ENCODE data around the gene MCUR1.

DNA sequence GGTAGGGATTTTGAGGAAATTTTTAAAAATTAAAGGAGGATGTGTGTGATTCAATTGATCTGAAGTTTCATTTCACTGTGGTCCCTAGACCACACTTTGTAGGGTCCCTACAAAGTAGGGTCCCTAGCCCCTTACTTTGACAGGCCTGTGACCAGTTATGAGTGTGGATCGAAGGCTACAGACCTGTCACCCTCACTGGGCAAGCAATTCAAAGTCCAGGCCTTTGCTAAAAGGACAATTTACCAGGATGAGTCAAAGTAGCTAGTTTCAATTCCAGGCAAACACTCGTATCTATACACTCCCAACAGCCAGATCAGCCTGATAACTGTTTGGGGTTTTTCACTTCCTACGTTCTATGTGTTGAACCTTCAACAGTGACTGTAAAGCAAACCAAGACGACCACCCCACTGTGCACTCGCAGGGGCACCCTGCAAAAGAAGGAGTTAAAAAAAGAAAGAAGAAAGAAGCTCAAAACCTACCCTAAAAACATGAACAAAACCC lies 3.3 kb downstream of the GFOD1 start:
- CAGE, long polyA plus RNA = no peak
- RRBS = no CpG with 5 or more reads among the region's 5 CpGs

DNA sequence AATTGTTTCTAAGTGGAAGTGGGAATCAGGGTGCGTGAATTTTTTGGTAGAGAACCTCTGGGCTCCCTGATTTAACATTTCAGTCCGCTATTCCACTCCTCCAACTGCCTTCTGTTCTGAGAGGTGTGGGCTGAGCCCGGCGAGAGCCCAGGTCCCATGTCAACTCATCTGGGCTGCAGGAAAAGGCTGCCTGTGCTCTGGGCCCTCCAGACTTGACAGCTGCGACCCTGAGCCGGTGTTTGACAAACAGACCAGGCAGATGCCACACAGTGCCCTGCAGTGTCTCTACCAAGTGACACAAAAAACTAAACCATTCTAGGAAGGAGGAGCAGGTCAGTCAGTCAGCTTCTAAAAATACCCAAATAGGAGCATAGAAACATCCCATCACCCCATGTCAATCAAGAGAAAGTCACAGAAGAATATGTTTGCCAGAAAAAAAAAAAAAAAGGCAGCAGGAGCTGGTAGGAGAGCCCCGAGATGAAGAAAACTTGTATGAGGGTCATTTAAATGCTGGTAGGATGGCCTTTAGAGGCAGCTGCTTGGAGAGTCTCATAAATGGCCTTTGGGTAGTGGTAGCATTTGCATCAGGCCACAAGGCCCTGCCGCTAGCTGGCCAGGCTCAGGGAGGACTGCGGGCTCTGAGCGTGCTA lies 36.5 kb upstream of the GFOD1 start:
- CAGE, long polyA plus RNA = no peak
- RRBS = 99% methylated on average over 4 of the region's 10 CpGs

DNA sequence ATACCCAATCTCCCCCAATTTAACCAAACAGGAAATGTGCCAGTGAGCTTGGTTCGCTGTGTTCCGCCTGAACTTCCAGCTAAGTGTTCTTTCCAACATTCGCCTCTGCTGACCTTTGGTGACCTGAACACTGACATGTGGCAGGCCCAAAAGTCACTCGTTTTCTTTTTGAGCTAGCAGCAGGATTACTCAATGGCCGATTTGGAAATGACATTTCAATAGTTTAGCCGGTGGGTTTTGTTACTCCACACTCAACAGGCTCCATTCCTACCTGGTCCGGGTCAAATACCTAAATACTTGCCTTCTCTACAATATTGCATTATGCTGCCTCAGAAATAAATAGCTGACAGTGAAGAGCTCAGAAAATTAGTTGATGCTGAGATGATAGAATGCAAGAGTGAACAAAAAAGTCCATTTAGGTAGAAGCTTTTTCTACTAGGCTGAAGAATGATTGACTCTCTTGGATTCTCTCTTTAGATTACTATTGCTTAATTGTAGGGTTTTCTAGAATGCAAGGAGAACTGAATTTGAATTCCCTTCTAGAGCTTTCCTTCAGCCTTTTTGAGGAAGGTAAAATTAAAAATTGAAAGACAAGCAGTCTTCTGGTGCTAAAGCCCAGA lies 12.4 kb upstream of the SIRT5 start:
- CAGE, long polyA plus RNA = no peak
- RRBS = 100% methylated on average over 1 of the region's 7 CpGs

DNA sequence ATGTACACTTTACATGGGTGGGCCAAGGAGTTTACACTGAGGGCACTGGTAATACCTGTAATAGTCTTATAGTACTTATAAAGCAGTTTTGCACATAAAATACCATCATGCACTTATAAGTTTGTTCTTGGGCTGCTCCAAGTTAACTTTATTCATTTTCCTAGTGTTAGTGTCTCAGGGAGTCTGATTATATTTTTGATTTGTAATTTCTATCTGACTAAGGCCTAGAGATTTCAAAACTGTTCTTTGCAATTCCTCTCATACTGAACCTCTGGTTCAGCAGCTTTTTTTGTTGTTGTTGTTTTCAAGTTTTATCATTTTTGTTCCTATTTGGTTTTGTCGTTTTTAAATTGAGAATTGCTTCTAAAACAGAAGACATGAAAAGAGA lies 1.4 kb upstream of the NOL7 start:
- CAGE, long polyA plus RNA = no peak
- RRBS = no CpG with 5 or more reads among the region's 1 CpG

DNA sequence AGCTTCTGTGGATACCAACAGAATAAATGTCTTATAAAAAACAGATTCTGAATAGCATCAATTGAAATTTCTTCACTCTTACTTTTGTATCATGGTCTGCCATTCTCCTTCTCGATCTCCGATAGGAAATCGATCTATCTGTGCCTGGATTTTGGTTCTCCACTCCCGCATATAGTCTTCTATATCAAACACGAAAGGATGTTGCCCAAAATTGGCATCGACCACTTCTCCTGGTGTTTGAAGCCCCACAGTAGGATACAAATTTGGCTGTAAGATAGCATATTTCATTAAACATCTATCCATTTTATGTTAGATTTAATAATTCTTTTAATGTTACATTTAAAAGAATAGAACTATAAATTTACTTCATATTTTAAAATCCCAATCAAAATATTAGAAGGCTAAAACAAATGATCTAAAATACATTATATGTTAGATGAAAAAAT lies 29.4 kb downstream of the NOL7 start:
- CAGE, long polyA plus RNA = no peak
- RRBS = no CpG with 5 or more reads among the region's 6 CpGs

- CAGE, long polyA plus RNA = no peak
- RRBS = no CpG with 5 or more reads among the region's 8 CpGs
Observed at GRCh38 chr6:13649098-13650392, 34.4 kb downstream of the NOL7 start.

DNA sequence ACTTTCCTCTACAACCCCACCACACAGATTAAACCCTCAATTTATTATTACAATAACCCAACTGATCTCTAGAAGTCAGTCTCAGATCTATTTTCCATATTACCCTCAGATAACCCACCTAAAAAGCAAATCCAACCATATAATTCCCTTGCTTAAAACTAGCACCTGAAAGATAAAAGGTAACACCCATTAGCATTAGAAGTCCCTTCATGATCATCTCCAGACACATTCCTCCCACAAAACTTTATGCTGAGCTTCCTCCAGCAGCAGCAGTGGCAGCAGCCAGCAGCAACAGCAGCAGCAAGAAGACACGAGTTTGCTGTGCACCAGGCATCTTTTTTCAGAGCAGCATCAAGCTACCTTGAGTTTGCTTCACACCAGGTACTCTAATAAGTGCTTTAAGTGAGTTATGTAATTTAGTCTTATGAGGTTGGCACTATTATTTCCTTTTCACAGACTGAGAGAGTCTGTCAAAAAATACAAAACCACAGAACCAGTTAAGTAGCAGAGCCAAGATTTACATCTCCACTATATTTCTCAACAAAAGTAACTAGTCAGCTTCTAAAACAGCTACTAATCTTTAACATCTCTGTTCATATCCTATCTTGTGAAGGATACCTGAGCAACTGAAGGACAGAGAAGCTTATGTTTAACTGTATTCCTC lies 23.8 kb downstream of the RANBP9 start:
- CAGE, long polyA plus RNA = no peak
- RRBS = no CpG with 5 or more reads among the region's 1 CpG

DNA sequence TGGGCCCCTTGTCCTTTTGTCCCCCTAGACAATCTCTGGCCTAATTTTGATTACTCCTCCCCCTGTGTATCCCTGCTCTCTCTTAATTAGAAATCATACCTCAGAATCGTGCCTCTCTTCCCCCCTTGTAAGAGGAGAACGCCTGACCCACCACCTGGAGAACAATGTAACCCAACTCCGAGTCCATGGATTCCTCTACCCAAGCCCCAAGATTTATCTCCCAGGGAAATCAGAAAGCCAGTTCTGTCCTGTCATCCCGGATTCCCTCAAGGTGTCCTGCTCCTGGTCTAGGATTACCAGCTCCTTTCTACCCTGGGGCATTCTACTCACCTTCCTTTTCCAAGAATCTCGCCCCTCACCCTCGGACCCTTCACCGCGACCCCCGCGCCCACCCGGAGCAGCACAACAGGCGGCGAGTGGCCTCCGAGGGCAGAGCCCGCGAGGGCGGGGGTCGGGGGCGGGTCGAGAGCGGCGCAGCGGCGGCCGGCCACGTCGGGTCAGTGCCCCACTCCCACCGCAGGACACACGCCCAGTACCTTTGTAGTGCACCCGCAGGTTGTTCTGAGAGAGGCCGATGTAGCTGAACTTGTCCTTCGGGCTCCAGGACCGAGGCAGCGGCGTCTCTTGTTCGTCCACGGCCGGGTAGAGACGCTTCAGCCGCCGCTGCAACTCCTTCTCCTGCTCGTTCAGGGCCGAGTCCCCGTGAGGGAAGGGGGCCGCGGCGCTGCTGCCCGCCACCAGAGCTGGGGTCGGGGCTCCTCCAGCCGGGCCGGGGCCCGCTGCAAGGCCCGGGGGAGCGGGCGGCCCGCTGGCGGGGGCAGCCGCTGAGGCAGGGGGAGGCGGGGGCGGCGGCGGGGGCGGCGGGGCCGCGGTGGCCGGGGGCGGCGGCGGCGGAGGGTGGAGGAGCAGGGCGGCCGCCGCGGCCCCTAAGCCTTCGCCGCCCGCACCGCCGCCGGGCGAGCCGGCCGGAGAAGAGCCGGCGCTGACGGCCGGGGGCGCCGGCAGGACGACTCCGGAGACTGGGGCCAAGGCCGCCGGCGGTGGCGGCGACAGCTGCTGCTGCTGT lies 903 bp downstream of the RANBP9 start:
- CAGE, long polyA plus RNA = no peak
- RRBS = under 1% methylated on average over 35 of the region's 97 CpGs

DNA sequence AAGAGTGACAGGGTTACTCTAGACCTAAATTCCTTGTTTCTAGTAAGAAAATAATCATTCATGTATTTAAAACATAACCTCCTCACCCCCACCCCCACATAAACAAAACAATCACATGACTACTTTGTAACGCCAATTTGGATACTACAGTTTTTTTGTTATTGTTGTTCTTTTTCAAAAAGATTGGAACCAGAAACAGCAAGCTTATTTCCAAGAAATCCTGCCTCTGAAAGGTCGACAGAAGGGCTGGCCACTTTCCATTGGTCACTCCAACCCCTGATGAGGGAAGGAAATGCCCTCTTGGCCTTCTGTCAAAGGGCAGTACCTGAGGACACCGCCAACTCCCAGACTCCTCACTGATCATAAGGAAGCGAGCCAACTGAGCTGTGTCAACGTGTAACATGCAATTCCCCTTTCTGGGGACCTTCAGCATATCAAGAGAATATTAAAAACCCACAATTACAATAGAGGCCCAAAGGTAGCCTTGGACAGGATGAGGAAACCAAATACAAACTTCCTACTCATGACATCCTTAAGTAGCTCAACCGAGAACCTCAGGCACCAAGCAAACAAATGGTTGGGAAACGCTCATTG lies 2.5 kb downstream of the MCUR1 start:
- CAGE, long polyA plus RNA = no peak
- RRBS = no CpG with 5 or more reads among the region's 7 CpGs

GRCh38 chr6:13814390-13815019 lies at the start of gene MCUR1:
Gene MCUR1, minus strand, starts transcription at chr6:13814557.
- CAGE, long polyA plus RNA = no peak
- RRBS = under 1% methylated on average over 23 of the region's 53 CpGs

GRCh38 chr6:14118143-14118688 lies 644 bp downstream of the CD83 start:
- CAGE, long polyA plus RNA = no peak
- RRBS = no CpG with 5 or more reads among the region's 11 CpGs

- CAGE, long polyA plus RNA = no peak
- RRBS = no CpG with 5 or more reads among the region's 29 CpGs
Observed at GRCh38 chr6:14211522-14212248, 94.1 kb downstream of the CD83 start.

GRCh38 chr6:14241311-14241820 lies 123.8 kb downstream of the CD83 start:
- CAGE, long polyA plus RNA = no peak
- RRBS = no CpG with 5 or more reads among the region's 4 CpGs

GRCh38 chr6:14706179-14706921 lies 539.5 kb upstream of the JARID2 start:
- CAGE, long polyA plus RNA = no peak
- RRBS = no CpG with 5 or more reads among the region's 13 CpGs

GRCh38 chr6:14712785-14713475 lies 532.9 kb upstream of the JARID2 start:
- CAGE, long polyA plus RNA = no peak
- RRBS = no CpG with 5 or more reads among the region's 8 CpGs

- CAGE, long polyA plus RNA = no peak
- RRBS = no CpG with 5 or more reads among the region's 11 CpGs
Observed at GRCh38 chr6:14729095-14729590, 516.7 kb upstream of the JARID2 start.

- CAGE, long polyA plus RNA = no peak
- RRBS = no CpG with 5 or more reads among the region's 11 CpGs
Observed at GRCh38 chr6:14803809-14804437, 441.9 kb upstream of the JARID2 start.

DNA sequence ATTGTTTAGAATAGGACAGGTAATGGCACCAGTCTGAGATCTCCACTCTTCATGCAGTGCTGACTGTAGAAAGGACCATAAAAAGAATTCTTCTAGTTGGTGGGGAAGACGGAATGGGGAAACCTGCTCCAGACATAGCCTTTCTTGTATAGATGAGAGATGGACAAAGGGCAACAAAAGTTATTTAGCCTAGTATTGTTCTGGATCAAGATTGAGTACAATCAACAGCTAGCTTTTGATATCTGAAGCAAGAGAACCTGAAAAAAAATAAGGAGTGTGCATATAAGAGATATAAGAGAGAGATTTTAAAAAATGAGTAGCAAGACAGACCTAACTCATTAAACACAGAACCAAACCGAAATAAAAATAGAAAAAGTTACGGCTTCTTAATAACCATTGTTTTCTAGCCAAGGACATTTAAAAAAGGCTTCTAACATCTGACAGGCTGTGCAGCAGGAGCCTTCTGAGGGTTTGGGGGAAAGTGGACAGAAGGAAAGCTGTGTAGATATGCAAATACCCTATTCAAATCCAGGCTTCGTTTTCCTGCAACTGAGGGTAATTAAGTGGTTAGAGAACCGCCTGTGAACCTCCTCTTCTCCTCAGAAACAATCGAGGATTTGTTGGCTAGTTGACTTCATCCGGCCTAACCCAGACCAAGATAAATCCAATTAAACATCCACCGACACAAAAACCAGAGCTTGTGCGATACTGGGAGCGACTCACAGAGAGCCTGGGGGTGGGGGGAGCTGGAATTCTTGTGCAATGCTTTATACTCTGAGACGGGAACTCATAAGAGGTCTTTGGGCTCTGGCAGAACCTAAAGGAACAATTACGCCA lies 430.0 kb upstream of the JARID2 start:
- CAGE, long polyA plus RNA = no peak
- RRBS = no CpG with 5 or more reads among the region's 12 CpGs

GRCh38 chr6:15244188-15244621 lies 1.7 kb upstream of the JARID2 start:
- CAGE, long polyA plus RNA = no peak
- RRBS = no CpG with 5 or more reads among the region's 20 CpGs

GRCh38 chr6:15398061-15399423 lies 152.7 kb downstream of the JARID2 start:
- CAGE, long polyA plus RNA = no peak
- RRBS = no CpG with 5 or more reads among the region's 13 CpGs